Hair follicular keratinocyte (primary cell): Measurements from ENCODE around the gene SPG11.

GRCh38 chr15:43775204-43775839, 1.4 kb downstream of the ELL3 start:
- RAMPAGE, long total RNA, result no peak

DNA sequence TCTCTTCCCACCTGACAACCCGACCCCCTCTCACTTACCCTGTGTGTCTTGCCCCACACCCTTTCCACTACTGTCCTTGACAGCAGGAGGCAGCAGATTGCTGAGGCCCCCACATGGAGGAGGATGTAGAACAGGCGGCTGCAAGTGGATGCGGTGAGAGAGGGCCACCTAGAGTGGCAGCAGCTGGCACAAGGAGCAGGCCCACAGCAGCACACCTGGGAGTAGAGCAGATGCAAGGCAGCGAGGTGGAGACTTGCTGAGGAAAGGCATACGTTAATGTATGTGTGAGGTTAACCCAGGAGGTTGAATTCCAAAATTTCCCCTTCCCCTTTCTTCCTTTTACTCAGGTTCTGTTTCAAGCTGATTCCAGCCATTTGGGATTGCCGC, 755 bp downstream of the SERINC4 start:
- RAMPAGE, long total RNA, result no peak

DNA sequence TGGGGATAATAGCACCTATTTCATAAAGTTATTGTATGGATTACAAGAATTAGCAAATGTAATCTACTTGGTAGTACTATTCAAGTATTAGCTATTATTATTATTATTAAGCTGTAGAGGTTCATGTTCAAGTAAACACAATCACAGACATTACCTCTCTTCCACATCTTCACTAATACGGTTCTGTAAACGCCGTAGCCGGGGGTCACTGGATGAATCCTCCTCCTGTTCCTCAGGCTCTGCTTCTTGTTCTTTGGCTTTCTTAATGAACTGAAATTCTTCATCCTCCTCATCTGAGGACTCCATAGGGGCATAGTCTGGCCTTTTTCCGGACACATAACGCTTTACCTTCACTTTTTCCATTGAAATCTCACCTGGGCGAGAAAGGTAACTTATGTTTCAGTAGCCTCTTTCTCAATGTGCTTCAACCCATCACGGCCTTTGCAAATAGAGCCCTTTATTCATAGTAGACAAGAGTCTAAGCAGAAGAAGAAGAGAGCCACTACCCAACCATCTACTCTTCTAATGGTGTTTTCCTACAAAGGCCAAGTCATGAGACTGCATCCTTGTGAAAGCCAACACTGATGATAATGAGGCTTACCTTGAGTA, 7.3 kb downstream of the MFAP1 start:
- RAMPAGE, long total RNA, result no peak

GRCh38 chr15:43903776-43904212, 77.0 kb downstream of the WDR76 start:
- RAMPAGE, long total RNA, result no peak

DNA sequence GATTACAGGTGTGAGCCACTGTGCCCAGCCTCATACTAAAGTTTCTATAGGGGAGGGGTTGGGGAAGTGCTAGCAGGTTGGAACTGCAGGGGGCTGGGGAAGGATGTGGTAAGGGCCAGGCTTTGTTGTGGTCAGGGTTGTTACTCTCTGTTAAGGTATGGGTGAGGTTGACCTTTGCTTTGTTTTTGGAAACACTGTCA, 150.2 kb downstream of the WDR76 start:
- RAMPAGE, long total RNA, result no peak

DNA sequence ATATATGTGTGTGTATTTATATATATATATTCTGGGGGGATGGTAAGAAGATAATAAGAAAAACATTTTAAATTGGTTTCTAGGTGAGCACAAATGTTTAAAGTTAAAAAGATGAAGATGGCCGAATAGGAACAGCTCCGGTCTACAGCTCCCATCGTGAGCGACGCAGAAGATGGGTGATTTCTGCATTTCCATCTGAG, 36.7 kb upstream of the GOLM2 start:
- RAMPAGE, long total RNA, result no peak

DNA sequence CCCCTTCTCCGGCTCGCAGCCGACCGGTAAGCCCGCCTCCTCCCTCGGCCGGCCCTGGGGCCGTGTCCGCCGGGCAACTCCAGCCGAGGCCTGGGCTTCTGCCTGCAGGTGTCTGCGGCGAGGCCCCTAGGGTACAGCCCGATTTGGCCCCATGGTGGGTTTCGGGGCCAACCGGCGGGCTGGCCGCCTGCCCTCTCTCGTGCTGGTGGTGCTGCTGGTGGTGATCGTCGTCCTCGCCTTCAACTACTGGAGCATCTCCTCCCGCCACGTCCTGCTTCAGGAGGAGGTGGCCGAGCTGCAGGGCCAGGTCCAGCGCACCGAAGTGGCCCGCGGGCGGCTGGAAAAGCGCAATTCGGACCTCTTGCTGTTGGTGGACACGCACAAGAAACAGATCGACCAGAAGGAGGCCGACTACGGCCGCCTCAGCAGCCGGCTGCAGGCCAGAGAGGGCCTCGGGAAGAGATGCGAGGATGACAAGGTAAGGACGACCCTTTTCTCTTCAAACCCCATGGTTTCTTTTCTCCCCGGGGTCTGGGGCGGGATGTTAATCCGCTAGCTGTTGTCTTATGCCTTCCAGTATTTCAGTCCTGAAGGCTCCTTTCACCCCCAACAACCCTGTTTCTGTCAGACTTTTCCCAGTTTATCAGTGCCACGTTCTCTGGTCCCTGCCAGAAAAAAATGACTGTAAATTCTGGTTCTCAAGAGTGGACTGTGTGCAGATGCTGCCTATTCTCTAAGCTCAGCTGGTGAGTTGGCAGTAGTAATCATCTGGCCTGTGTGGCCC, 552 bp downstream of the GOLM2 start:
- RAMPAGE, long total RNA, result no peak

DNA sequence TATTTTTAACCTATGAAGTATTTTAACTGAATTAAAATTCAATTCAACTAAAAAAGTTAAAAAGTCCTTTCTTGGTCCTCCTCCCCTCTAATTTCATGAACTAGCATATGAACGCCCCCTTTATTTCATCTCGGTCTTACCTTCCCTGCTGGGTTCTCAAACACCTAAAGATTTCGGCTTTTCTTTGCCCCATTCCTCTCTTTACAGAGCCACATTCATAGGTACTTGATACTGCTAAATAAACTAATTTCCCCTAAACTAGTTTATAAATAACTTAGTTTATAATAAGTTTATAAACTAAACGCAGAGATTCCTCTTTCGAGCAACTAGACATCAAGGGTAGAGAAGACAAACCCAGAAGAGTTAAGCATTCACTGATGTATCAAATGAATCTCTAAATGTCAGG, 1.6 kb downstream of the SPG11 start:
- RAMPAGE, long total RNA, result no peak

- RAMPAGE, long total RNA, result no peak
Measured at GRCh38 chr15:44662999-44664066, at the start of gene SPG11. Gene SPG11 (minus strand): TSS chr15:44663662.

- RAMPAGE, long total RNA, result no peak
Measured at GRCh38 chr15:44715344-44715826, 4.1 kb downstream of the B2M start.

- RAMPAGE, long total RNA, result no peak
Measured at GRCh38 chr15:45023930-45024390, 965 bp downstream of the SORD start.

DNA sequence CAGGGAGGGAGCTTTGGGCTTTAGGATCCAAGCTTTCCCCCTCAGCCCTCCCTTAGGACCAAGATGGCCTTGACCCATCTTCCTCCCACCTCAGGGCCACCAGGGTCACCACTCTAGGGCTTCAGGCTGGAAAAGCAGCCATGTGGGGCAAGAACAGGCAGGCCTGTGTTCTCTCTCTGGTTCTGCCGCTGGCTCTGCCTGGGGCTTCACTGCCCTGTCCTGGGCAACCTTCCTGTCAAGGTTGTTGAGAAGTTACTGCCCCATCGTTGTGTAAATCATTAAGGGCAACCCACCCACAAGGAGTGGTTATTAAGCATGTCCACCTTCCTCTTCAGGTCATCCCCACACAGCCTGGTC, 571 bp downstream of the DUOX1 start:
- RAMPAGE, long total RNA, result no peak

DNA sequence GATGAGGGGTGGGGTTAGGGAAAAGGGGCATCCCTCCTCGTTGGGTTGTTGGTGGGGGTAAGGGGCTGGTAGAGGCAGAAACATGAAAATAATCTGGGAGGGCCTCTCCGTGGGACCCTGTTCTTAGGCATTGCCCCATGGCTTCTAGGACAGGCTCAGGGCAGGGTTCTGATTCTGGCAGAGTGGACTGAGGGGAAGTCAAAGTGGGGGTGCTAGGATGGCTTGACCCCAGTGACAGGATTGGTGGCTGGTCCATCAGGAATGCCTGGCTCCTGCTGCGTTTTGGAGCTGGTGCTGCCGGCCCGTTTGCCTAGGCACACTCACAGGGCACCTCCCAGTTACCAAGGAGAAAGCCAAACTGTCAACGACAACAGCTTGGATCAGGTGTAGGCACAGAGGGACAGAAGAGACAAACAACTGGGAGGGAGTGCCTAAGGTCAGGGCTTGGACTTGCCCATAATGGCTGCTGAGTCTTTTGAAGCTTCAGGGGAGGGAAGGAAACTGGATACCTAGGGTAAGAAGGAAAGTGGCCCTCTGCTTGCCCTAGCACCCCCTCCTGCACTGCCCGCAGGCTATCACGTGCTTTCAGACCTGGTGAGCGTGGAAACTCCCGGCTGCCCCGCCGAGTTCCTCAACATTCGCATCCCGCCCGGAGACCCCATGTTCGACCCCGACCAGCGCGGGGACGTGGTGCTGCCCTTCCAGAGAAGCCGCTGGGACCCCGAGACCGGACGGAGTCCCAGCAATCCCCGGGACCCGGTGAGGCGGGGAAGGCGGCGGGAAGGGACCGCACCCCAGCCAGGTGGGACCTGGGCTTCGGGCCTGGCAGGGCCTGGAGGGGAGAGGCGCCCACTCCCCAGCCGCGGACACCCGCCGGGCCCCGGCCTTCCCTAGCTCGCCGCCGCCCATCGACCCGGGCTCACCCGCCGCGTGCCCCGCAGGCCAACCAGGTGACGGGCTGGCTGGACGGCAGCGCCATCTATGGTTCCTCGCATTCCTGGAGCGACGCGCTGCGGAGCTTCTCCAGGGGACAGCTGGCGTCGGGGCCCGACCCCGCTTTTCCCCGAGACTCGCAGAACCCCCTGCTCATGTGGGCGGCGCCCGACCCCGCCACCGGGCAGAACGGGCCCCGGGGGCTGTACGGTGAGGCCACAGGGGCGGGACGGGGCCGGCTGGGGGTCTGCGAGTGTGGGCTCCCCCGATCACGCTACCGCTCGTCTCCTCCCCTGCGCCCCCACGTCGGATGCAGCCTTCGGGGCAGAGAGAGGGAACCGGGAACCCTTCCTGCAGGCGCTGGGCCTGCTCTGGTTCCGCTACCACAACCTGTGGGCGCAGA, 5.2 kb downstream of the DUOX1 start:
- RAMPAGE, long total RNA, result no peak

GRCh38 chr15:45139359-45139895, 9.6 kb downstream of the DUOX1 start:
- RAMPAGE, long total RNA, result no peak

DNA sequence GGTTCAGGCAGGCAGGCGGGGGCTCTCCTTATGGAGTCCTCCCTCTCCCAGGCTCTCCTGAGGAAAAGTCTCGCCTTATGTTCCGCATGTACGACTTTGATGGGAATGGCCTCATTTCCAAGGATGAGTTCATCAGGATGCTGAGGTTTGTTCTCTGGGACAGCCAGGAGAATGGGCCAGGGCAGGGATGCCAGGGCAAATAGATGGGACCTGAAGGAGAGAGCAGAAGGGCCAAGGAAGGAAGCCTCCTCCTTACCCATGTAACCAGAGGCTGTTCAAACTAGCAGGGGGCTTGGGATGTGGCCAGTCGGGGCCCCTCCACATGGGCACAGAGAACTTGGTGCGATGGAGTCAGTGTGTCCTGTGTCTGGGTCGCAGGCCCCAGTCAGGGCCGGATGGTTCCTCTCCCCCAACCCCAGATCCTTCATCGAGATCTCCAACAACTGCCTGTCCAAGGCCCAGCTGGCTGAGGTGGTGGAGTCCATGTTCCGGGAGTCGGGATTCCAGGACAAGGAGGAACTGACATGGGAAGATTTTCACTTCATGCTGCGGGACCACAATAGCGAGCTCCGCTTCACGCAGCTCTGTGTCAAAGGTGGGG, 18.2 kb downstream of the DUOX1 start:
- RAMPAGE, long total RNA, result no peak

- RAMPAGE, long total RNA, result no peak
Measured at GRCh38 chr15:45184251-45185406, 3.1 kb downstream of the SHF start.

- RAMPAGE, long total RNA, result no peak
Measured at GRCh38 chr15:45234427-45235140, 17.4 kb upstream of the SLC28A2 start.

DNA sequence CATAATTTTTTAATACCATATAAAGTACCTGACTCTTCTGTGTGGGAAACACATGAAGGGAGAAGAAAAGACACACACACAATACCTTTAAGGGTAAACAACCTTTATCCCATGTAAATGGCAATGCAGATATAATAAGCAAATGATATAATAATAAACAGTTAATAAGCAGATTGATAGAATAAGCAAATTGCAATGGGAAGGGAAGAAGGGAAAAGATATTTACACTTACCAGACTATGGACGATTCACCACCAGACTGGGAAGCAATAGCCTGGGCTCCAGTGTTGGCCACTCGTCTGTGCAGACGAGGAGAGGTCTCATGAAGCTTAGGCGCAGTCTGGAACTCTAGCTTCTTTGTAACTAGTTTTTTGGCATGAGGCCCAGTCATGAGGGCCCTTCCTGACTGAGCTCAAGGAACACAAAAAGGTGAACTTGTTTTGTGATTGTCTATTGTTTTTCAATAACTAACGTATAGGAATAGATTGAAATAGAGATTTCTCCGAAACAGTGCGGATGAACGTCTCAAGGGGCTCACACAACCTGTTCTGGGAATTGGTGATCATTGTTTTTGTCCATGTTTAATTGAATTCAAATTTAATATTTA, 11.2 kb downstream of the C15orf48 start:
- RAMPAGE, long total RNA, result no peak

DNA sequence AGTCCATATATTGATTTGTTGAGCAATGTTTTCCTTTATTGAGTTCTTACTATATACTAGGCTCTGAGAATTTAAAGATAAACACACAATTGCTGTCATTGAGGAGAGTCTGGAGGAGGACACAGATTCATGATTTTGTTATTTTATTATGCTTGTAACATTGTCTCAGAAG, 19.1 kb downstream of the C15orf48 start:
- RAMPAGE, long total RNA, result no peak

DNA sequence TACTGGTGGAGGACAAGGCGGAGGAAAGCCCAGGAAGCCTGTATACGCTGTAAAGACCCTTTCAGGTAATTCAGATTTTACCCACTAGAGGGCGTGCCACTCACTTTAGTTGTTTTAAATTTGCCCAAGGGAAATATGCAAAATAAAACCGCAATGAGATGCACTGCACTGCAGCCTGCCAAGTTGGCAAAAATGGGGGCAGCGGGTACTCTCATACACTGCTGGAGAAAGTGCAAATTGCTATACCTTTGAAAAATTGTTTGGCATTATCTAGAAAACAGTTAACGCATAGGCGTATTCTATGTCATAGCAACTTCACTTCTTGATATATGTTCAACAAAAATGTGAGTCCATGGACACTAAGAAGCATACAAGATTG, 27.6 kb downstream of the C15orf48 start:
- RAMPAGE, long total RNA, result no peak